MCF 10A (cell line): ENCODE measurements around a stretch of chr7.

DNA sequence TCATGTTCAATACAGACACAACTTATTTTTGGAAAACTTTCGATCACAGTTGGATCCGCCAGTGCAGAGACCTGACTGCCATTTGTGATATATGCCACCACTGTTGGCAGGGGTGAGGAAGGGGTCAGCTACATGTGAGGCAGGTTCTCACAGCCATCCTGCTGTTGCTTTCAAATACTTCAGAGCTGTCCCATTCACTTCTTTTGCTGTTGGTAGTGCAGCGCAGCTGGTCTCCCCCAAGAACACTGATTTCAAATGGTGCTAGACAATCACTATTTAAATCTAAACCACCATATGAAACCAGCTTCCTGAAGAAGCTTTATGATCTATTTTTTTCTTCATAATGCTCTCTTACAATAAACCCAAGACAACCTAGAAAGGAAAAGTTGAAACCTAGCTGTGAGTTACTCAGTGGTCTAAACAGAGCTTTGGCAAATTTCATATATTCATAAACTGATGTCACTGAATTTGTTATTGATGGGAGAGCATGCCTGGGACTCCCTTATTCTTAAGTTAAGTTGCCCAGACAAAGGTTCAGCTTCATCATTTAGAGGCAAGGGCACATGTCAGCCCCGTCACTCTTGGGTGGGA is 143.3 kb upstream of the KLF14 start:
- PRO-cap, result no peak
- RRBS, result no CpG with 5 or more reads among the region's 4 CpGs

- PRO-cap, result no peak
- RRBS, result no CpG with 5 or more reads among the region's 4 CpGs
Measured at GRCh38 chr7:130900445-130900821, 166.4 kb upstream of the KLF14 start.

DNA sequence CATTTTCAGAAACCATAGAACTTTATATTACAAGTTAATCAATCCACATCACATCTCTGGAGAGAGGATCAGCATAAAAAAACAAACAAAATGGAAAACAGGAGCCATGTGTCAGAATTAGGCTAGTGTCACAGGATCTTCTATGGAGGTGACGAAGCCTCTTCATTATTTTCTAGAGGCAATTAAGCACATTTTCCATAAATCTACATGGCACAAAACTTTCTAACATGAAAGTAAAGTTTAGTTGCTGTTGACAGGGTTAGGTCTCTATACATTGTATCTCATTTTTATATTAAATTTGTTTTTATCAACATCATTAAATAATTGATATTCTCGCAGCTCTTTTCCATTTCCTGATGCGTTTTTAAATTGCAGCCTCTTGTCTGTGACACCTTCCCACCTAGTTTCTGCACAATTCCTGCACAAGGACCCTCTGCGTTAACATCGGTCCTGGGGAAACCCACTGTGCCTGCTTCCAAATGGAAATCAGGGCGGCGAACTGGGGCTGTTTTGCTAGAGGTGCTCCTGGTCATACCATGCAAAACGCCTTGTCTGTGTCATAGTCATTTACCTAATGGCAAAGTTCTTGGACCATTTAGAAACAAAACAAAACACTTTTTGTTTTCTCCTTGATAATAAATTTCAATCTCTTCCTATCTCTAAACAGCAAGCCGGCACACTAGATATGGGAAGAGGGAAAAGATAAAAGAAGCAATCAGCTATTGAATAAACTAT is 206.7 kb upstream of the KLF14 start:
- PRO-cap, result no peak
- RRBS, result no CpG with 5 or more reads among the region's 9 CpGs

GRCh38 chr7:130948374-130948758 is 214.4 kb upstream of the KLF14 start:
- PRO-cap, result no peak
- RRBS, result no CpG with 5 or more reads among the region's 2 CpGs

GRCh38 chr7:131011831-131012339 is 277.9 kb upstream of the KLF14 start:
- PRO-cap, result bidirectional peak, plus-strand start at chr7:131012239, minus-strand start at chr7:131012238
- RRBS, result no CpG with 5 or more reads among the region's 4 CpGs

DNA sequence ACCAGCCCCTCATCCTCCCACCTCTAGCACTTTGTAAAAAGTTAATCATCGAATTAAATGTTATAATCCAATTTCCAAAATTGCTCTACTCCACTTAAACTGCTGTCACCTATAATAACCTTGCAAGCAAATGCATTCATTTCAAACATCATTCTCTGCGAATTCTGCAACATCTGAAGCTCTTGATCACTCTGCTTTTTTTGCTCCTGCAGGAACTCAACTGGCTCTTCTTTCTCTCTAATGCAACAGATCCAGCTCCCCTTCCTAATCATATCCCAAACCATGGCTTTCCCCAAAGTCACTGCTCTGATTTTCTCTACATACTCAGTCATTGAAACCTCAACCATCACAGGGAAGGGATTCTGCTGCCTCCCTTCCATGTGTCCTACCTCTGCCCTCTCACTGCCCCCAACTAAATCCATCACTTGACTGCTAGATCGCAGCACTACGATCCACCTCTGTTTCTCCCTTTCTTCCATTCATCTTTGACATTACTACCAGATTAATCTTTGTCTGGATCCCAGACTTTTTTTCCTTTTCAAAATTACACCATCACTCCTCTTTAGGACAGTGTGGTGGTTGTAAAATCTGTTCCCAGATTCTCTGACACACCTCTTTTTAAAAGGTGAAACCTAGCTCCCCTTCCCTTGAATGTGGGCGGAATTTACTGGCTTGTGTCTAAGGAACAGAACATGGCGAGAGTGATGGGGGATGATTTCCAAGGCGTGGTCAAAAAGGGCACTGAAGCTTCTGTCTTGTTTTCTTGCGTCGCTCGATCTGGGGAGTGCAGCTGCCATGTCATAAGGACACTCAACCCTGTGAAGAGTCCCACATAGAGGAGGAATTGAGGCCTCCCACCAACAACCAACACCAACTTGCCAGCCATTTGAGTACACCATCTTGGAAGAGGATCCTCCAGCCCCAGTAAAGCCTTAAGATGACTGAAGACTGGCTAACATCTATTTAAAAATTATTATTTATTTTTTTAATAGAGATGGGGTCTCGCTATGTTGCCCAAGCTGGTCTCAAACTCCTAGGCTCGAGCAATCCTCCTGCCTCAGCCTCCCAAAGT is 245.3 kb upstream of the MKLN1 start:
- PRO-cap, result no peak
- RRBS, result no CpG with 5 or more reads among the region's 12 CpGs

DNA sequence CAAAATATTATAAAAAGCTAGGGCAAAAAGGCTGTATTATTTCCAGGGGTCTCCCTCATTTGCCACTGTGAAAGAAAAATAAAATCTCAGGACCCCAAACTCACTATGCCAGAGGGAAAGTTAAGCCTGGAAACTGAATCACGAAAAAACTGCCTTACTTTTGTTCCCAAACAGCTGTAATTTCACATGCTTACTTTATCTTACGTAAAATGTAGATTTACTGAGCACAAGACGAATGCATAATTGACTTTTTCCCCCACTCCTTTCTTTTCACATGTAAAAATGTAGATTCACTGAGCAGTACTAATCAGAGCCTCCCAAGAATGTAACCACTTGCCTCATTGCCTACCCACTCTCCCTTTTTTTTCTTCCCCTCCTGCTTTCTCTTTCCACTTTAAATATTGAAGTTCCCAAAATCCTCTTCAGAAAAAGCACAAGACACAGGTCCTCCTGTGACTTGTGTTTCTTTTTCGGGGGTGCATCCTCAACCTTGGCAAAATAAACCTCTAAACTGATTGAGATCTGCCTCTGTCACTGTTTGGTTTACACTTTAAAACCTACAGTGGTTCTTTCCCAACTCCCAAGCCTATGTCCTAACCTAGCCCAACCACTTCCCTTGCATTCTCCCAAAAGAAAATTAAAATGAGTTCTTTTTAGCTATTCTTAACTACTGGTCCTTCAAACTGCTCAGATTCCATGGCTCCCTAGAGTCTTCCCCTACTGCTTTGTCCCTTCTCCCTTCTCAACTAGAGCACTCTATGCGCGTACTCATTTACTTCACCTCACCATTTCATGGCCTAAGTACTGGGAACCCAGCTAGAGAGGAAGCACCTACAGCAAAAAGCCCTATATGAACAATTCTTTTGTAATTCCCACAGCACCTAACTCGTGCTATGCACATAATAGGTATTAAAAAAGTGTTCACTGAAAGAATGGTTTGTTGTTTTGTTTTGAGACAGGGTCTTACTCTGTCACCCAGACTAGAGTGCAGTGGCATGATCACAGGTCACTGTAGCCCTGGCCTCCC is 236.6 kb upstream of the MKLN1 start:
- PRO-cap, result no peak
- RRBS, result no CpG with 5 or more reads among the region's 7 CpGs

DNA sequence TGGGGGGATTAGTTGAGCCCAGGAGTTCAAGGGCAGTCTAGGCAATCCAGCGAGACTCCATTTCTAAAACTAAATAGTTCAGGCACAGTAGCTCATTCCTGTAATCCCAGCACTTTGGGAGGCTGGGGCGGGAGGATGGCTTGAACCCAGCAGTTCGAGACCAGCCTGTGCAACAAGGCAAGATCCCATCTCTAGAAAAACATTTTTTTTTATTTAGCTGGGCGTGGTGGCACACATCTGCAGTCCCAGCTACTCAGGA is 228.5 kb upstream of the MKLN1 start:
- PRO-cap, result no peak
- RRBS, result no CpG with 5 or more reads among the region's 4 CpGs

GRCh38 chr7:131190298-131191310 is 137.1 kb upstream of the MKLN1 start:
- PRO-cap, result no peak
- RRBS, result no CpG with 5 or more reads among the region's 9 CpGs

DNA sequence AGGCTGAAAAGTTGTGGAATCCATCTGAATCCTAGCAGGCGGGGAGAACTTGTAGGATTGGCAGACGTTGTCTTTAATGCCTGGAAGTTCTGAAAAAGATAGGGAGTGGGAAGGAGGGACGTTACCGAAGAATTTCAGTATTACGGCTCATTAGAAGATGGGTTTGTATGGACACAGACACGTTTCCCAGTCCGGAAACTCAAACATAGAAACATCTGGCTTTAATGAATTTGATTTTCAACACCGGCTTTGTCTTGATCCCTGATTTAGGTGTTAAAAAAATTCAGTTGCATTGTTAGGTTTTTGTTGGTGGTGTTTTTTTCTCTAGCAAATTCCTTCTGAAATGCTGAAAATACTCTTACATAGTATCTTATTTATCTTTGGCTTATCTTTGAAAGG is 841 bp downstream of the MKLN1 start:
- PRO-cap, result bidirectional peak, plus-strand start at position 150 of the sequence, minus-strand start outside the sequence
- RRBS, result 0% methylated on average over 1 of the region's 8 CpGs

DNA sequence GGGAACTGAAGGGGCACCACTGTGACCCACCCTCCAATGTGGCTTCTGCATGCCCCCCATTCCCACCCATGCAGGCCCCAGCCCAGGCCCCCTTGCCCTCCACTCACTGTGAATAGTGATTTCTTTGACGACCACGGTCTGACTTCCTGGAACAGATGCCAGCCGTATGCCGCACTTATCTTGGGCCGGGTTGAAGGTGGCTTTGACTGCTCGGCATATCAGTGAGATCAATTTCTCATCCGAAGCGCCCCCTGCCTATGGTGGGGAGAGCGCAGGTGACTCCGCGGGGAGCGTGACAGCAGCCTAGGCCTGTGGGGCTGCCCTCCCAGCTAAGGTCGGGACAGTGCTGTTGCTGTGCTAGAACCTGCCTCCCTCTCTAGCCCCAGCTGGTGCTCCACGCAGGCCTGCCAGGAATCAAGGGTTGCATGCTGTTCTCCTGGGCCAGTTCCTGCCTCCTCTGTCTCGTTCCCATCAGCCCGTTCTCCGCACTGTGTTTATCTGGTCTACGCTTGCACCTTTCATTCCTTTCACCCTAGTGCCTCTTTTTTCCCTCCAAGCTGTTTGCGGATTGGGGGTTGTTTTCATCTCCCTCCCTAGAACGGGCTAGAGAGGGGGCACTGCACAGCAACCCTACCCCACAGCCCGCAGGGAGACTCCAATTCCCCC is 49.8 kb downstream of the PODXL start:
- PRO-cap, result no peak
- RRBS, result no CpG with 5 or more reads among the region's 21 CpGs

GRCh38 chr7:131524108-131524537 is 32.3 kb downstream of the PODXL start:
- PRO-cap, result no peak
- RRBS, result no CpG with 5 or more reads among the region's 2 CpGs

DNA sequence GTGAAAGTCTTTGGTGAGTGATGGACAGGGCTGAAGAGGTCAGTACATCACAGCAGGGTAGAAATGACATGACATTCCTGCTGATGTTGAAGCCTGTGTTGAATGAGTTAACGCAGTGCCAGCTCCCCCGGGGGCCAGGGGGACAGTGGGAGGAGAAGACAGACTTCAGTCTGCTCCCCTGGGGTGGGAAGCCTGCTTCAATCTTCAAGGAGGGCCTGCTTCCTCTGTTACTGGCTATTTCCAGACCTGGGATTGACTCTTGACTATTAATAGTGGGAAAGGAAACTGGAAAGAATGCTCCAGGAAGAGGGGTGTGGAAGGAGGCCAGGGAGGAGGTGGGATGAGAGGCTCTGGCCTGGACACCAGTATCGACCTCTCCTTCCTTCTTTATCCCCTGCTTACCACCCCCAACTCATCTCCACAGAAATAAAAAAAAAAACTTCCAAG is 27.2 kb downstream of the PODXL start:
- PRO-cap, result no peak
- RRBS, result no CpG with 5 or more reads among the region's 3 CpGs

DNA sequence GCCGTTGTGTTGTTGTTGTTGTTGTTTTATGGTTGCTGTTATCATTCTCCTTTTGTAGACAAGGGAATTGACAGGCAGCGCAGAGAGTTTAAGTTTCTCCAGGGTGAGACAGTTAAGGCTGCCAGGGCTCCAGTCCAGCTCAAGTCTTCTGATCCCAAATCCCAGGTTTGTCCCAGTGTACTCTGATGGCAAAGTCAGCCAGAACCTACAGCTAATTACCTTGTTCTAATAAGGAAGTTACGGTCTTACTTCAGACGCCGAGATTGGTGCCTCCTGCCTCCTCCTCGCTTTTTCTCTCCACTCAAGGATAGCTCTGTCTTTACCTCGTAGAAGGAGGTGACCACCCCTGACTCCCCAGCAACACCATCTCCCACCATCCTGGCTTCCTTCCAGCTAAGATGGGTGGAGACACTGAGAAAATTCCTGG is 21.4 kb upstream of the PODXL start:
- PRO-cap, result no peak
- RRBS, result no CpG with 5 or more reads among the region's 7 CpGs

DNA sequence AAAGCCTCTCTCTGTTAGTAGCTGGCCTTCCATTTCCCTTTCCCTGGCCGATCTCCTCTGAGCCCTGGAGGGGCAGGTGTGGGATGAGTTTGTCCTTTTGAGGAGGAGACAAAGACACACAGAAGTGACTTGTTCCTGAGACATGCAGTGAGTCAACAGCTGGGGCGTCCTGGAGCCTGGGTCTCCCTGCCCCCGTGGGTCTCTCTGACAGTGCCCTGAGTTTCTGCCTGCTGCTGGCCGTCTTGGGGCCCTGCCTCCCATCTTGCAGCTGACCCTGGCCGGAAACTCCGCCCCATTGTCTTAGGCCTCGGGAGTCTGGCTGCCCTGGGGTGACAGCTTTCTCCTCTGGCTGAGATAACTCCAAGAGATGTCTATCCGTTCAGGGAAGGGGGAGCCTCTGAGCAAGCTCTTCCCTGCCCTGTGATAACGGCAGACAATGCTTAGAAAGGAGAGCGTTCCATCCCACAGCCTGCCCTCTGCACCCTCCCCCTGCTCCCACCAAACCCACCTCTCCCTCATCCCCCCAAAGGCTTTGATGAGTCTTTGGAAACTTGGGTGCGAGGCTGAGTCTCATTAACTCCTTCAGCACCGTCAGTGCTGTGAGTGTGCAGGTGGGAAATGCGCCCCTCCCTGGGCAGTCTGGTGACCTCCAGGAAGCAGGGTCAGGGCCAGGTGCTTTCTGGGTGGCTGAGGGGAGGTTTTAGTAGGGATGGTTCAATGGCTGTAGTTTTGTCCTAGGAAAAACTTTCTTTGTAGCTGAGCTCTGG is 69.5 kb upstream of the PODXL start:
- PRO-cap, result no peak
- RRBS, result no CpG with 5 or more reads among the region's 13 CpGs

GRCh38 chr7:131929129-131929612 is 372.7 kb upstream of the PODXL start:
- PRO-cap, result no peak
- RRBS, result no CpG with 5 or more reads among the region's 2 CpGs

GRCh38 chr7:132393689-132394355 is 182.4 kb downstream of the PLXNA4 start:
- PRO-cap, result no peak
- RRBS, result no CpG with 5 or more reads among the region's 10 CpGs

GRCh38 chr7:132771231-132771884 is 195.1 kb upstream of the PLXNA4 start:
- PRO-cap, result no peak
- RRBS, result no CpG with 5 or more reads among the region's 8 CpGs

DNA sequence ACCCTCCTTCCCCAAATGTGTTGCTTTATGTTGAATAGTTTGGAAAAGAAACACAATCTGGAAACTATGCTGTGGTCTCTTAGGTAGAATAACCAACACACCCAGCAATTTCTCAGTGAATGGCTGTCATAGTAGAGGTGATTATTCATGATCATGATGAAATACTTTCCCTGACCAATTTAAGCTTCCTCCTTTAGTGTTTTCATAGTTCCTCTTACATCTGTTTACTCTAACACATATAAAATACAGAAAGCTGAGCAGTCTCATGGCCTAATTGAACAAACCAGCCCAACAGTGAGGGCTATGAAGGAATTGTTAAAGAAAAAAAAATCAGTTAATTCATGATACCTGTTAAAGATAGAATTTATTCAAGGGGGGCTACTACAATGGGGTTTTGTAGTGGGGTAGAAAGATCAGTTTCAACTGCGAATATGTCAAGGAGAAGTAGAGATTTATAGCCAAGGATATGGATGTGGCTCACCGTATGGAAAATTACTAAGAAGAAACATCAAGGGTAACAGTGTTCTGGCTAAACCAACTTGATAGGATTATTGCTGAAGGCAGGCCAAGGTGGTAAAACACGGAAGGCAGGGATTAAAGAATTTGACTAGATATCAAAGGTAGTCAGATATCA is 436.2 kb downstream of the EXOC4 start:
- PRO-cap, result no peak
- RRBS, result no CpG with 5 or more reads among the region's 3 CpGs

GRCh38 chr7:134547351-134548020 is 1.4 kb upstream of the AKR1B15 start:
- PRO-cap, result no peak
- RRBS, result no CpG with 5 or more reads among the region's 16 CpGs